H7 (cell line): ENCODE results near the genes RAP1GAP2, OR1A2 and TAX1BP3.

DNA sequence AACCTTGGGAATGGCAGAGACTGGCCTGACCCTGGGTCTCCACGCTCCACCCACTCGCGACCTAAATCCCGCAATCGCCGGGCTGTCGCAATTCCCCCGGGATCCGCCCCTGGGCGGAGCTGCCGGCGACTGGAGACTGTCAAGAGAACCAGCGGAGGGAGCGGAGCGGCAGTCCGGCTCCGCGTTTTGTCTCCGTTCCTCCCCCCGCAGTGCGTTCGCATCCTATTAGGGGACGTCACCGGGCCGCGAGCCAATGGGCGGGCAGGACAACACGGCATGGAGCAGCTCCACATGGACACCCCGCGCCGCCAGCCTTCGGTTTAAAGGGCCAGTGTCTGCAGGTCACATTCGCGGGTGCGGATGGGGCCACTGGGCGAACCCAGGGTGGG is 593 bp upstream of the MNT start:
- RAMPAGE, long total RNA = no peak

- RAMPAGE, long total RNA = no peak
Measured at GRCh38 chr17:2442165-2442583, 41.3 kb upstream of the MNT start.

GRCh38 chr17:2562976-2563642 is 30.3 kb upstream of the PAFAH1B1 start:
- RAMPAGE, long total RNA = no peak

DNA sequence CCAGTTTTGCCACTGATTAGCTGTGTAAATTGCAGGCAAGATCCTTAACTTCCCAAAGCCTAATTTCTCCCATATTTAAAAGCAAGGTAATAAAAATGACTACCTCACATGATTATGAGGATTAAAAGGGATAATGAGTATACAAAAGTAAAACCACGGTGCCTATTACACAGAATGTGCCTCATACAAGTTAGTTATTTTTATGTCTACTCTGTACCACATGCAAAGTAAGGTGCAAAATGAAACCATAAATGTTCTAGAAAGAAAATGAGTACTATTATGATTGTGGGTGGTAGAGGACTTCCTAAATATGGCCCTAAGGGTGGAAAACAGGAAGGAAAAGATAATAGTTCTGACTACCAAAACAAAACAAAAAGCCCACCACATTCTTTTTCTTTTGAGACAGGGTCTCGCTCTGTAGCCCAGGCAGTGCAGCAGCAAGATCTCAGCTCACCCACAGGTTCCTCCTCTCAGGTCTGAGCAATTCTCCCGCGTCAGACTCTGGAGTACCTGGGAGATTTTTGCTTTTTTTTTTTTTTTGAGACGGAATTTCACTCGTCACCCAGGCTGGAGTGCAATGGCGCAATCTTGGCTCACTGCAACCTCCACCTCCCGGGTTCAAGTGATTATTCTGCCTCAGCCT is 21.4 kb upstream of the PAFAH1B1 start:
- RAMPAGE, long total RNA = no peak

- RAMPAGE, long total RNA = no peak
Measured at GRCh38 chr17:2709020-2709757, 2.4 kb downstream of the CLUH start.

DNA sequence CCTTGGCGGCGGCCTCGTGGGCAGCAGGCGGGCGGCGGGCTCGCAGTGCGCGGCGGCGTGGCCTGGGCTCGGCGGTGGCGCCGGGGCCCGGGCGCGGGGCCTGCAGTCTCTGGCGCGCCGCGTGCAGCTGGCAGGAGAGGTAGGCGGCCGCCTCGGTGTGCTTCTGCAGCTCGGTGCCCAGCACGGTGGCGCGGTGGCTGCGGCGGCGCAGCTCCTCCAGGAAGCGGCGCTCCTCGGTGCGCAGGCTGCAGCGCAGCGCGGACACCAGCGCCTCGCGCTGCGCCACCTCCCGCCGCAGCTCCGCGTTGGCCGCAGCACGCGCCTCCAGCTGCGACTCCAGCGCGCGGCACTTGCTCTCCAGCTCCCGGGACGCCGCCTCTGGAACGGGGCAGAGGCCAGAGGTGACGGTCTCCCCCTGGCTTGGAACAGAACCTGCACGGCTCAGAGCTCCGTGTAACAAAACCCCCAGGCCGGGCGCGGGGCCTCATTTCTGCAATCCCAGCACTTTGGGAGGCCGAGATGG is 13.1 kb upstream of the CLUH start:
- RAMPAGE, long total RNA = no peak

DNA sequence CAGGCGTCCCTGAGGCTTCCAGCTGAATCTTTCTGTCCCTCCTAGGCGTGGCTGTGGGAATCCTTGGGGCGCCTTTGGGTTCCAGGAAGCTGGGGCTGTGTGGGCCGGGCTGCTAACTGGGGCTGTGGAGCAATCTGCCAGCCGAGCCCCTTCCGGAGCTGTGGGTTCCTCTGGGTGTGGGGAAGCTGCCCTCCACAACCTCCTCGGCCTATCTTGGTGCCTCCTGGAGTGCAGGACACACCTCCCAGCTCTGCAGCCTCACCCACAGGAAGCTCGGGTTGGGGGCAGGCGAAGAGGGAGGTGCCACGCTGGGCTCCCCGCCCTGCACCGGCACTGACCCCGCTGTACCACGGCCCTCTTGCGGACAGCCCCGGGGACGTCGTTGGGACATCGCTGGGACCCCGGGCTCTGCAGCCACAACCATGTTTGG is at the start of gene RAP1GAP2:
RAP1GAP2 (plus strand) TSS at position 333 of the 430 bp plus-strand sequence.
- RAMPAGE, long total RNA = no peak

DNA sequence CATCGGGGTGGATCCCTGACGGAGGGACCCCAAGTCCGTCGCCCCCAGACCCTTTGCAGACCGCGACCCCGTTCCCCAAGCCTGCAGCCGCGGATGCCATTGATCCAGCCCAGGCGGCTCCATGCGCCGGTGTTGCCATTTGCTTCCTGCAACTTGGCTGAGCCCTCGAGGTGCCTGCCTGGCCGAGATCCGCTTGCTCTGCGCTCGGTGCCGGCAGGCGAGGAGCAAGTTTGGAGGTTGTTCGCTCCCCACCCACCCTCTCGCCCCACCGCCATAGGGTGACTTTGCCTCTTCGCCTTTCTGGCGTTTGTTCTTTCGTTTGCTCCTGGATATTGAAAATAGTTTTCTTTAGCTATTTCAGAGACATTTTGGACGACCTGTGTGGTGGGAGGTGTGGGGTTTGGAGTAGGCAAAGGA is 58.1 kb downstream of the RAP1GAP2 start:
- RAMPAGE, long total RNA = no peak

DNA sequence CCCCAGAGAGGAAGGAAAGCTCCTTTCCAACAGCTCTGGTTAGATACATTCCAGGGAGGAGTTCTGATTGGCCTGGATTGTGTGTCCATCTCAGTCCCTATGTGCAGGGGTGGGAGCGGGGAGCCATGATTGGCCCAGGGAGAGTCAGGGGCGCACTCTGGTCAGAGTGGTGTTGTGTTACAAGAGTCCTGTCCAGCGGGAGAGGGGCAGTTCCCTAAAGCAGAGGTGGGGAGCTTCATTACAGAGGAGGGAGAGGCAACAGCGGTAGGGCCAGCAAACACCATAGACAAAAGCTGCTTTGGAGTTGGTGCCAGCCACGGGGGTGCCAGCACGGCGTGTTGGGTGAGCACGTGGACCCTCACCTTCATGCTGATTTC is 75.0 kb downstream of the RAP1GAP2 start:
- RAMPAGE, long total RNA = no peak

- RAMPAGE, long total RNA = no peak
Measured at GRCh38 chr17:2965457-2966534, 97.6 kb downstream of the OR1D5 start.

DNA sequence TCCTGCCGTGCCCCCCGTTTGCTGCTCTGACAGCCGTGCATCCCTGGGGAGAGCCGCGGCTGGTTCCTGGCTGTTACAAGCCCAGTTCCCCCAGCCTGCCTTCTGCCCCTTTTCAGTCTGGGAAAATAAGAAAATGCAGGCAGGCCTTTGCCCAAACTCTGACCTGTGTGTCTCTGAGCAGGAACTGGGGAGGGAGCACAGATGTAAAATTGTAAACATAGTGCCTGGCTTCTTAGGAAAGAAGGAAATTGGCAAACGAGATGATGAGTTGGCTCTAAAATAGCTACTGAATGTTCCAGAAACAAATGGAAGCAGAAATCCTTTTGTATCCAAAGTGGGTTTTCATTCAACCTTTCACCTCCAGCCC is 67.2 kb downstream of the OR1D5 start:
- RAMPAGE, long total RNA = no peak

DNA sequence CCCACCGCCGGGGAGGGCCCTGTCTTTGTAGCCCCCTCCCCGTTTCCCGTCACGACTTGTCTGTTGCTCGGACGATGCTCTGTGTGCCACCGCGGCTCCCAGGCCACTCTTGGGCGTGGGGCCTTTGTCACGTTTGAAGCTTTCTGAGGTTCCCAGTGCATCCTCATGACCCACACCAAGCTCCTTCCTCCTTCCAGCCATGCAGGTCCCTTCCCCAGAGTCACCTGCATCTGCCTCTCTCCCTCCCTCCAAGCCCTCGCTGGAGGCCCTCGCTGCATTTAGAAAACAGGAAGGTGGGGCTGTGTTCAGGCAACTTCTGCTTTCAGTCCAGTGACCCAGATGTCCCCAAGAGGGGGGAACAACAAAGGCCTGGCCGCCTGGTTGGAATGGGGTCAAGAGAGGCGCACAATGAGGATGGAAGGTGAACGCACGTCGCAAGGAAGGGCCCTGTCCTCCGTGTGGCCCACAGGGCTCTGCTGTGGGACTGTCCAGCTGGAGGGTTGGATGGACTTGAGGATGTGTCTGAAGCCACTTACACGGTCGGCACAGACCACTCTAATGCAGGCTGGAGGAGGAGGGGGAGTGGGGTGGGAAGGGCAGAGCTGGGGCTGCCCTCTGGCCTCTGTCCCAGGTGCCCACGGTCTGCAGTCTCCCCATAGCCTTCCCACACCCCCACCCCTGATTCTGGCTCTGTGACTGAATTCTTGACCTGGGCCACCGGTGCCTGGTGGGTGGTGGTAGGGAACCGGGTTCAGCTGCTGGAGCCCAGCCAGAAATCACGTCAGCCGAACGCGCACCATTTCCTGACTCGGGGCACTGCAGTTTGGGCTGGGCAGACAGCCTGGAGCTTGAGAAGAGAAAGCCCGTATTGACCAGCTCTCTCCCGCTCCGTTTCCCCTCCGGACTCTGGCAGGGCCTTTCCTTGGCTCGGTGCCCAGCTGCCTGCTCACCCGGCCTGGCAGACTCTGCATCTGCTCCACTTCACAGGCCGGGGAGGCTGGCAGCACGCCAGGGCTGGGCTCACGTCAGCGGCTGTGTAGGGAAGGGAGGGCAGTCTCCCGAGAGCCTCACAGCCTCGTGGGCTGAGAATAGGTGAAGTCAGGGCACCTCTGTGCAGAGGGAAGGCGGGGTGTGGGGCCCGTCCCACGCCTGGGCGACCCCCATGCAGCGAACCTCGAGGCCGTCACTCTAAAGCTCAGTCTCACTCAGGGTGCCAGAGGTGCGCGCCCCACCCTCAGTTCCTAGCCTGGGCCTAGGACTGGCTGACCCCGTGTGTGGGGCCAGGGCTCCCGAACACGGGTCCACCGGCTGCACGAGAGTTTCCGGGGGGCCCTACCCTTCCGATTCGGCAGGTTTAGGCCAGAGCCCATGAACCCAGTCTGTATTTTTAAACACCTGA is 59.5 kb downstream of the OR1D5 start:
- RAMPAGE, long total RNA = no peak

DNA sequence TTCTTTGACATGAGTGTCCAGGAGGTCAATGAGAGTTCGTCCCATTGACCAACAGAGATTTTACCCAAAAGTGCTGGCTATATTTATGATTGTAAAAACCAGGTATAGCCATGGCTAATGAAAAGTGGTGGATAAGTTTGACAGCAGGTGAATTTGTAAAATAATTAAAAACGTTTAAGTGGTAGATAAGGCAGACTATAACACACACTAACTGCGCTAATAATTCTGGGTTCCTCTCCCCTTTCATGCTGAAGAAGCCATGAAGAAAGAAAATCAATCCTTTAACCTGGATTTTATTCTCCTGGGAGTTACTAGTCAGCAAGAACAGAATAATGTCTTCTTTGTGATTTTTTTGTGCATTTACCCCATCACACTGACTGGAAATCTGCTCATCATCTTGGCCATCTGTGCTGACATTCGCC is at the start of gene OR1A2:
OR1A2 (plus strand) TSS at position 260 of the 422 bp plus-strand sequence.
- RAMPAGE, long total RNA = no peak

- RAMPAGE, long total RNA = no peak
Measured at GRCh38 chr17:3531280-3532239, 26.1 kb downstream of the TRPV3 start.

DNA sequence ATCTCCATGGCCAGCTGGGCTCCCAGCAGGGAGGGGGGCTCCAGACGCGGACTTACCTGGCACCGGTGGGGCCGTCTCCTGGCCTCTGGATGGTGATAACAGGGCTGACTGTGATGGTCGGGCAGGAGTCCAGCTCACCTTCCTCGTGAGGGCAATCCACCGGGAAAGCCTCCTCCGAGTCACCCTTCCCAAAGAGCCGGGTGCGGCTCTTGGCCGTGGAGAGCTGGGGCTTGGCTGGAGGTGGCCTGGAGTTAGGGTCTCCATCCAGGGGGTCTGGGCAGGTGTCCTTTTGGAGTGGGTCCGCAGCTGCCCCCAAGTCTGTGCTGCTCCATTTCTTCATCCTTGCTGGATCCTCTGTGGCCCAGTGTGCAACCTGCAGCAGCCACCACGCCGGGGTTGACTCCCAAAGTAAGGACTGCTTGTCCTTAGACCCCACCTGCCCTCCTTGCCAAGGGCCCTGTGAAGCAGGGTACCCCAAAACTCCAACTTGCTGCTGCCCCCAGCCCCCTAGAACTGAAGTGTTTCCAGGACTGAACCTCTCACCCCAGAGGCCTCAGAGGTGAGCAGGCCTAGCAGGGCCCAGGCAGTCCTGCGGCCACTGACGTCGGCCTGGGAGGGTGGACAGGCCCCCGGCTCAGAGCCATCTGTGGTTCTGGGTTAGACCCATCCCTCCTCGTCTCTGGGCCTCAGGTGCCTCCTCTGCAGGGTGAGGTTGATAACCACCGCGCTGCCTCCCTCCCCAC is 17.0 kb downstream of the TRPV1 start:
- RAMPAGE, long total RNA = no peak

- RAMPAGE, long total RNA = start-site peak on the minus strand at chr17:3668575-3668582, 132 reads
Measured at GRCh38 chr17:3667859-3668709, at the start of gene TAX1BP3. TAX1BP3 (minus strand) TSS chr17:3668578.

DNA sequence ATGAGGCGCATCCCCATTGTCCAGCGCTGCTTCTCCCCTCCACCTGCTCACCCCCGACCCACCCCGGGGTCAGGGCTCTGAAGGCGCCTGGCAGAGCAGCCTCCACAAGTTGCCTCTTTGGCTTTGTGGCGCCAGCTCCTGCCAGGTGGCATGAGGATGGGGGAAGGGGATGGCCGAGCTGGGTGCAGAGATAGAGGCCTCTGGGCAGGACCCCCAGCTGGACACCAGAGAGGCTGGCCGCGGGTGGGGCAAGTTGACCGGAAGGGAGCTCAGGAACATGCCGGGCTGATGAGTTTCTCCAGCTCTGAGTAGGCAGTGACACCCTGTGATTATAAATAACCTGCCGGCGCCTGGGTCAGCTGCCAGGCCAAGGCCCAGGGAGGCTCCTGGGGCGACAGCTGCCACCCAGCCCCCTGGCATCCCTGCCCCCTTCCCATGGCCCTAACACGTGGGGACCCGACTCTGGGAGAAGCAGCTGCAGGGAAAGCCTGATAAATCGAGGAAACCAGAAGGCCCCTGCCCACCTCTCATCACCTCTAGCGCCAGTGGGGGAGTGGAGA is 758 bp downstream of the P2RX5 start:
- RAMPAGE, long total RNA = no peak

DNA sequence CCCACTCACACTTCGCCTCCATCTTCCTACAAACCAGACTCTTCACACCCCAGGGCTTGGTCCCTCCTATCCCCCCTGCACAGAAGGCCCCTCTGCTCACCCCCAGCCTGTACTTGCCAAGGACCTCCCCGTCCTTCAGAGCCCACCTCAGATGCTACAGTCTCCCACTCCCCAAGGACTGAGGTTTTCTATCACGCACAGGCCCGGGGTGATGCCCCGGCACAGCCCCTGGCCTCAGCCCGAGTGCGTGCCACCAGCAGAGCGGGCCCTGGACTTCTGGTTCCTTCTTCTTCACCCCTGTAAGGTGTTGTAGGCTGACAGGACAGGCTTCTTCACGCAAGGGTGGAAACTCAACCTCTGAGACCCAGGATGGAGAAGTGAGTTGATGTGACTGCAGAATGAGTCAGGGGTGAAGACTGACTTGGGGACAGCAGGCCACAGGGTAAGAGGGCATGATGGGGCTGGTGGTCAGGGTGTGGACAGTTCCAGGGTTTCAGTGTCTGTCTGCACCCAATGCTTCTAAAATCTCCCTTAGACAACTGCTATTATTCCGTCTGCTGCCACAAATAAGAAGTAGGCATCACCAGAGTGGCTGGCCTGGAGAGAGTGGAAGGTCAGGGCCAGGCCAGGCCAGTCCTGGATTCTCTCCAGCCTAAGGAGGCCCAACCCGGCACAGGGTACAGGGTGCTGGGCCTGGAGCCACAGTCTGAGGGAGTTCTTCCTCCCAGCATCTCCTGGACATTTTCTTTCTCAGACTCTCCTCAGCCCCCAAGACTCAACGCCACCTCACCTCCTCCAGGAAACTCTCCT is 2.4 kb downstream of the ITGAE start:
- RAMPAGE, long total RNA = no peak

DNA sequence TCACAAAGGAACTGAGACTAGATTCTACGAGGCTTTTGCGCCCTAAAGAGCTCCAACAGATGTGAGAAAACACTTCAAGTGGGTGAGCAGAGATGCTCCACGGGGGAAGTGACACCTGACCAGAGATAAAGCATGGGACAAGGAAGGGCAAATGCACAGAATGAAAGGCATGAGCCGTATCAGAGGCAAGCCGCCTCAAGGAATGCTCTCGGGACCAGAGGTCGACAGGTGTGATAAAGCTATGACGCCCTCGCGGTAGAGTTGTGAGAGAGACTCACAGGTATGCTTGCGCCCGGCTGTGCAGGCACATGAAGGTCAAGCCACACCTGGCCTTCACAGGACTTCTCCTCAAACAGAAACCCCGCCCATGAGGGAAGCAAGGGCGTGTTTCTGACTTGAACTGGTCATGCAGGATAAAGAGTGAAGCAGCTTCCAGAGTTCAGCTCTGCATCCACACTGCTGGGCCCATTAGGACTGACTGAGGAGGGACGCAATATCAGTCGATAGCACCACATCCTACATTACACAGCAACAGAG is 7.9 kb downstream of the NCBP3 start:
- RAMPAGE, long total RNA = no peak

DNA sequence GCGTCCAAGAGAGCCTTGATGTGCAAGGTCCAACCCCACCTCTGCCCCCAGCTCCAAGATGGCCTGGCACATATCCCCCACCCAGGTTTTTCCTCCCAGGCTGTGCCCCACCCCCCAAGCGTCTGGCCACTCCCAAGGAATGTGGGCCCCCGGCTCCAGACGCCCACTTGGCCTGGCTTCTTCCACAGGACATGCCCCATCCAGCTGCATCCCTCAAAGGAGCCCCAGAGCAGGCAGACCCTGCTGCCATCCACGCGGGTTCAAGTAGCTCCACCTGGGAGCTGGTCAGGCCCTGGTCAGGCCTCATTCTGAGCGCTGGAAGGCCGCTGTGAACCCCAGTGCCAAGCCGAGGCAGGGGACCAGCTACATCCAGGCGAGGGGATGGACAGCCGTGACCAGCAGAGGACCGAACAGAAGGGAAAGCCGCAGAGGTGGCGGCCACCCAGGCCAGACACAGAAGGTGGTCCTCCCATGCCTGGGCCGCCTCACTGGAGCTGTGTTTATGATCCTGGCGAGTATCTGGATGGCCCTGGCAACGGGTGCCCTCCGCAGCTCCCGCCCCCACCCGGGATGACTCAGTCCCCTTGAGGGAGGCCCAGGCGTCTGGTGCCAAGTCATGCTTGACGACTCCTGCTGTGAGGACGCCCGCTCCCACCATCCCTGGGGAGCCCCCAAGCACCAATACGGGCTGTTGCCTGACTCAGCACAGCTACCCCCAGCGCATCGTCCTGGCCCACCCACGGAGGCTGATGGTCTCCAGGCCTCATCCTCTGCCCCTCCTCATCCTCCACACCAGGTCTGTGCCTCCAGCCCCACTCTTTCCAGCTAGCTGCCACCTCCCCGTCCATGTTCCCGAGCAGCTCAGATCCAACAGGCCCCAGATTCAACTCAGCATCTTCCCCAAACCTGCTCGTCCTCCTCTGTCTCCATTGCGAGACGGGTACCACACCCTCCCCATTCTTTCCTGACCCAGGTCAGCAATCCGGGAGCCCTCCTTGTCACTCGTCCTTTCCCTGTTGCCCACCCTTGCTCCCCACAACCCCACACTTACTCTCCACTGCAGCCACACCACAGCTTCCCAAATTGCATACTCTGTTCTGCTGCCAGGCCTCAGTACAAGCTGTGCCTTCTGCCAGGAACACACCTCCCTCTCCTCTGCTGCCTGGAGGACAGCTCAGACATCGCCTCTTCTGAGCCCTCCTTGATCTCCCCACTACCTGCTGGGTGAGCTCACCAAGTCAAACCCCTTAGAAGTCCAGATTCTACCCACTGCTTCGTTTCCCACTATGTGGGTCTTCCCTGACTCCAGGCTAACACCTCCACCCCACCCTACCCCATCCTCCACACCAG is 2.7 kb downstream of the CAMKK1 start:
- RAMPAGE, long total RNA = no peak